ENCODE measurements around a stretch of chr3.

DNA sequence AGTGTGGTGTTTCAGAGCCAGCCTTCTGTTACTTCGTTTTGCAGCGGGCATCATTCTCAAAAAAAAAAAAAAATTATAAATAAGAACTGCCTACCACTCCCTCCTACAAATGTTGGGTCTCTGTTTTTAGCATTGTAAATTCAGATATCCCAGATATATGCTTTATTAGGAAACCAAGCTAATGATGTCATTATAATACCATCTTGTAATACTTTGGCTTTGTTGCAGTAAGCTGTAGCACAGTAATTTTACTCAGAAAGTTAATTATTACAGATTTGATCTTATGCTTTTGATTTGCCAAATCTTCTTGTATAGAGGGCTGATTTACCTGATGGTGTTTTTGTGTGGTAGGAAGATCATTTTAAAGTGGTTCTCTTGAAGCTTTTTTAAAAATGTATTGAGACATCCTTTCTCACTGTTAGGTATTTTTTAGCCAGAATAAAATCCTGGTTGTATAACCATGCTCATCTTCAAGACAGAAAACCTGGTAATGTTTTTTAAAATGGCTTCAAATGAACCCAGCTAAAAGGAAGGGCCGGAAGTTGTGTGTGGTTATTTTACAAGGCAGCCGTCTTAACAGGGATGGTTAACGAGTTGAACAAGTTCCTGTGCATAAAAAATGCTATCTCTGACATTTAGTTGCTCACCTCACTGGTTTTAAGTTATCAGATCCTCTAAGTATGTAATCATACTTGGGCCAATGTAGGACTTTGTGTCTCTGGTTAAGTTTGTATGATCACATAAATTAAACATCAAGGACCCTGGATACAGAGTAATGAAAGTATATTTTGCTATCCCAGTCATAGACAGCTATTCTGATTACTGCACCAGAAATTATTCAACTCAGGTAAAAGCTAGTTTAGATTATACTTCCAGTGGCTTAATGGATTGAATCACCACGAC lies 1.9 kb downstream of the ATP11B start:
- RRBS = no CpG with 5 or more reads among the region's 6 CpGs

DNA sequence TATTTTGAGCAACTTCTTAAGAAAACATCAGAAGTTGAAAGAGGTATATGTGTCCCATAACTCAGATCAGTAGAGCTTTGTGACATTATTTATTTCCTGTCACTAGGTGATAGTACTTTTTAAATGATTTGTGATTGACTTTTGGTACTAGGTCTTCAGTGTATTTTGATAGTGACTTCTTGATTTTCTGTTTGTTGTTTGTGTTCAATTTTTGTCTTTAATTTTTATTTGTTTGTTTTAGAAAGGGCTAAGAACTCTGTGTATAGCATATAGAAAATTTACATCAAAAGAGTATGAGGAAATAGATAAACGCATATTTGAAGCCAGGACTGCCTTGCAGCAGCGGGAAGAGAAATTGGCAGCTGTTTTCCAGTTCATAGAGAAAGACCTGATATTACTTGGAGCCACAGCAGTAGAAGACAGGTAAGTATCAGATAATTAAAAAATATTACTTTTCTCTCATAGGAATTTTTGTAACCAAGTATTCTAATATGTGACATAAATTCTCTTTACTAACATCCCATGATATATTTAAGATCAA lies 78.9 kb downstream of the ATP11B start:
- RRBS = no CpG with 5 or more reads among the region's 2 CpGs

DNA sequence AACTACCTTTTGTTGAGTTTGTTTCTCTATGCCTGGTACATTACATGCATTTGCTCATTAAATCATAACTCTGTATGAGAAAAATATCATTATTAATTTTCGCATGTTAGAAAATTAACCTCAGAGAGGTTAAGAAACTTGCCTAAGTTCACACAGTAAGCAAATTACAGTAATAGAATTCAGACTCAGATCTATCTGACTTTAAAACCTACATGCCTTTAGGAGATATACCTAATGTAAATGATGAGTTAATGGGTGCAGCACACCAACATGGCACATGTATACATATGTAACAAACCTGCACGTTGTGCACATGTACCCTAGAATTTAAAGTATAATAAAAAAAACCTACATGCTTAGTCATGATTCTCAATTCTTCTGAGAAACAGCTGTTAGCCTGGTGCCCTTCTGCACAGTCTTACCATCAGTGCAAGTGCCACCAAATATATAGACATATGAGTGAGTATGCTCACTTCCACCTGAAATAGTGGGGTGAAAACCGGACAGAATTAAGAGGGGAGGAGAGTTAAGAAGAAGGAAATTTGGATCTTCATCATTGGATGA lies 89.6 kb downstream of the DCUN1D1 start:
- RRBS = no CpG with 5 or more reads among the region's 3 CpGs

DNA sequence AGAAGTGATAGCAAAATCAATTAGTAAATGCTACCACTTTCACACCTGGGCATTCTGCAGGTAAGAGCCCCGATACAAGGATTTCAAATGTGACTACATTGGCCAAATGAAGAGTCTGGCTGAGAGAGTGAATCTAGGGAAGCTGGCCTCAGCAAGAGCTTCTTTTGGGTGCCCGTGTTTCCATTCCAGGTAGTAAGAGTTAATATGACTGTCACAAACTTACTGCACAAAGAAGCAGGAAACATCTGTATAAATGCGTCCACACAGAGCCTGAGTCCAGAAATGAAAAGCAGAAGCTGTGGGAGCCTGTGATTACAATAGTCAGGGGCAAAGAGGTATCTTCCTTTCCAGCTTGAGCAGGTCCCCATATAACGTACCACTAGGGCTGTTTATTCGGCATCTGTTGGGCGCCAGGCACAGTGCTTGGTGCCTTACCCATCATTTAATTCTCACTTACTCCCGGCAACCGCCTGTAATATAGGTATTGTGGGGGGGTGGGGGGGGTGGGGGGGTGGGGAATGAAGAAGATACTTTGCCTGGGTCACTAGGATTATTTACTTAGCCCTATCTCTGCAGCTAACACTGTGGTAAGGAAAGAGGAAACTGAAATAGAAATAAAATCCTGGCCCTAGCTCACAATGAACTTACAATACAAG lies 40.5 kb upstream of the B3GNT5 start:
- RRBS = no CpG with 5 or more reads among the region's 8 CpGs

DNA sequence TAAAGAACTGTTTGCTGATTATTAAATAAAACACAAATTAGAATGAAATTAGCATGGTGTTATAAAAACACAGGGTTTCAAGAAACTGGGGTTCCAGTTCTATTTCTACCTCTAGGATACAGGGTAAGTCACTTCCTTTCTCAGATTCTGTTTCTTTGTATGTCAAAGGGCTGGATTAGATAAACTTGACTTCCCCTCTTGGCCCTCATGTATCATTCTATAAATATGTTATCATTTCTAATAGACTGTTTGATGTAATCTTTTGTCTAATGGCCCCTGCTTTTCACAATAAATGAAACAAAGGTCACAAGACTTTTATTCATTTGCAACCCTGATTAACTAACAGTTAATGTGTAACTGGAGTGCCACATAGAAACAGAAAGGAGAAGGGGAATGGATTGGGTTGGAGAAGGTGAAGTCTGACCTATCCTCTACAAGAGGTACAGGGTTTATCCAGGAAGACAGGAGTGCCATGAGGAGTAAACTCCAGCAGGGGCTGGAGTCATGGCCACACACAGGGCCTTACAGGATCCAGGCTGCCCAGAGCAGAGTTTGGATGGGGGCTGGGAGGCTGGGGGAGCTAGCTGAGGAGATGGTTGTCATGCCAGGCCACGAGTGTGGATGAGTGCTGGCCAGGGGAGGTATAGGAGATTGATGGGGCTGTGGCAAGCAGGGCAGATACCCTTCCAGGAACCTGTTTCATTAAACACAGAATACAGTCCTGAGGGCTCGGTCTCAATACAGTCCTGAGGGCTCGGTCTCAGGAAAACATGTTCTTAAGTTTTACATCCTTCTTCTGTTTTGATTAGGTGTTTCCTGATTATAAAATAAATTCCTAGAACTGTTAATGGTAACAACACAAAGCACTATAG lies 7.9 kb upstream of the B3GNT5 start:
- RRBS = no CpG with 5 or more reads among the region's 3 CpGs

DNA sequence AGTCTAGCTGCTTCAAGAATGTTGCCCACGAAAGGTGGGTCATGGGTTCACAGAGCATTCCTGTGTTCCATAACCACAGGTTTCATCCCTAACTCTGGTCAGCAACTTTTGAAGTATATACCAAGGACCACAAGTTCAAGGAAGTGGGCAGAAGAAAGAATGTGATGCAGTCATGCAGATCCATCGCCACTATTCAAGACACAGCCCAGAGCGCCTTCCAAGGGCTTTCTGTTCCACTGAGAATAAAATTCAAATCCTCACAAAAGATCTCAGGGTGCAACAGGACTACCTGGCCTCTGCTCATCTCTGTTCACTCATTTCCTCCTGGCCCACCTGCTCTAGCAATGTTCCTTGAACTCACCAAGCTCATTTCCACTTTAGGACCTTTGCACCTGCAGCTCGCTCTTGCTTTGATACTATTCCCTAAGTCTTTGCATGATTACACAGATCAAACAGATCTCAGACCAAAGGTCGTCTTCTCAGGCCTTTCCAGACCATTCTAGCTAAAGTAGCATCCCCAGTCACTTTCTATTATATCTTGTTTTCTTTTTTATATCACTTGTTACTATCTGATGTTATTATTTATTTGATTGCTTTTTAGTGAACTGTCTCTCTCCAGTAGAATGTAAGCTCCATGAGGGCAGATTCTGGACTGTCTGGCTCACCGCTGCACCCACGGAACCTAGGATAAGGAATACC lies 54.6 kb downstream of the B3GNT5 start:
- RRBS = no CpG with 5 or more reads among the region's 7 CpGs

- RRBS = no CpG with 5 or more reads among the region's 4 CpGs
Measured at GRCh38 chr3:183511718-183512209, 43.7 kb downstream of the KLHL6 start.

GRCh38 chr3:183552026-183552294 lies 3.5 kb downstream of the KLHL6 start:
- RRBS = no CpG with 5 or more reads among the region's 5 CpGs

GRCh38 chr3:183553670-183554287 lies 1.7 kb downstream of the KLHL6 start:
- RRBS = no CpG with 5 or more reads among the region's 5 CpGs

DNA sequence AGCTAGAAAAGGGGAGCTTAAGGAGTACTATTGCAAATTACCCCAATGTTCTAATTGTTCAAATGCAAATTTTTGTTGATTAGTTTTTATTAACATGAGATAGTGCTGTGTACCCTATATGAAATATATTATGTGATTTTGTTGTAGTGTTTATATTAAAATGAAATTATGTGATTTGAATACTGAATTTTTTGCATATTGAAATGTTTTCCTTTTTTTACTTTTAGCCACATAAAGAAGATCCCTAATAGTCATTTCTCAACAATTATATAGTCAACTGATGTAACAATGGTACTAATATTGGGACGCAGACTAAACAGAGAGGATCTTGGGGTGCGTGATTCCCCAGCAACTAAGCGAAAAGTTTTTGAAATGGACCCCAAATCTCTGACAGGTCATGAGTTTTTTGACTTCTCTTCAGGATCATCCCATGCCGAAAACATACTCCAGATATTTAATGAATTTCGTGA lies 14.7 kb downstream of the KLHL24 start:
- RRBS = no CpG with 5 or more reads among the region's 5 CpGs

DNA sequence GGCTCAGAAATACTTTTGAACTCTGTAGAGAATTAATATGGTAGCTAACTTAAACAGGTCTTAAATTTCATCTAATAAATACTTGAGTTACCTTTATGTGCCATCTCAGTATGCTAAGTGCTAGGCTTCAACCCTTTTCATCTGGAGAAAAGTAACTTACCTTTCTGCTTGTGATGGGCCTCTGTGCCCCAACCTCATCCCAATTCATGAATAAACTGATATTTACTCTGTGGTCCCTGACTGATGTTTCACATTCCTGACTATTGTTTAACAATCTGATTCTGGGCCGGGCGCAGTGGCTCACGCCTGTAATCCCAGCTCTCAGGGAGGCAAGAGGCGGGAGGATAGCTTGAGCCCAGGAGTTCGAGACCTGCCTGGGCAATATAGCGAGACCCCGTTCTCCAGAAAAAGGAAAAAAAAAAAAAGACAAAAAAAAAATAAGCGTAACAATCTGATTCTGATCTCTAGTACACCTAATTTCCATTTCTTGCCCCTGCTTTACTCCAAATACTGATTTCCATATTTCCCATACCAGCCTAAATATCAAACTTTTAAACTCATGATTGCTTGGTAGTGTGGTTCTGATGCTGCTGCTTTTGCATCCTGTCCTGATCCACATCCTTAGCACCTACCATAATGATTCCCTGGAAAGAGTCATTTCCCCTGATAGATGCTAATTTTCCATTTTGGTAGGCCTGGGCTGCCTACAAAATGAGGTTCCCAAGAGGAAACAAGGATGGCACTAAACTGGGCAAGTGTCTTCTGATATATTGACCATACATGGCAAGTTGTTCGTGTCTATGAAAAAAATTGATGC lies 21.3 kb downstream of the KLHL24 start:
- RRBS = no CpG with 5 or more reads among the region's 9 CpGs

DNA sequence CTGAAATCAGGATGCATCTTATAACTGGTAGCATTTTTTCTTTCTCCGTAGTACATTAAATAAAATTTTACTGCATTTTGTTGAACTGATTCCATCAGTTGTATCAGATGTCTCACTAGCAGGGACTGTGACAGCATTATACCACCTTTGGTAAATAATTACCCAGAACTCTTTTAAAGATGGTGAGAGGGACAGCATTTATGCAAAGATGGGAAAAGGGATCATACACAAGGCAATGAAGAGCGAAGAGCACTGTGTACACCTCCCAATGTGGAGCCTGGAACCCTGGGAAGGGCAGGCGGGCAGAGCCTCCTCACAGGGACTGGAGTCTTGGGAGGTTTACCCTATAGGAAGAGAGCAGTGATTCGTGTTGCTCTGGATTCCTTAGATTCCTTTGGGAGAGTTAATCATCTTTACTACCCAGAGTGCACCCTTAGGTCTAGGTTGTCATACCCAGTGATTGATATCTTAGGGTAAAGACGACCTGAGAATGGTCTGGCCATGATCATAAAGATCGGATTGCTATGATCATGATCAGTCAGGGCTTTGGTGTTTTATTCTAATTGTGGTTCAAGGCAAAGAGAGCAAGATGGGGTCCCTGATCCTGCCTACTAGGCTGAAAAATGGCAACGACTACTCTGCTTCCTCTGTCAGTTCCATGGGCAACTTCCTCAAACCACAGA lies 20.2 kb upstream of the MAP6D1 start:
- RRBS = no CpG with 5 or more reads among the region's 7 CpGs

- RRBS = no CpG with 5 or more reads among the region's 2 CpGs
Measured at GRCh38 chr3:183911845-183912269, 27.2 kb upstream of the PARL start.

DNA sequence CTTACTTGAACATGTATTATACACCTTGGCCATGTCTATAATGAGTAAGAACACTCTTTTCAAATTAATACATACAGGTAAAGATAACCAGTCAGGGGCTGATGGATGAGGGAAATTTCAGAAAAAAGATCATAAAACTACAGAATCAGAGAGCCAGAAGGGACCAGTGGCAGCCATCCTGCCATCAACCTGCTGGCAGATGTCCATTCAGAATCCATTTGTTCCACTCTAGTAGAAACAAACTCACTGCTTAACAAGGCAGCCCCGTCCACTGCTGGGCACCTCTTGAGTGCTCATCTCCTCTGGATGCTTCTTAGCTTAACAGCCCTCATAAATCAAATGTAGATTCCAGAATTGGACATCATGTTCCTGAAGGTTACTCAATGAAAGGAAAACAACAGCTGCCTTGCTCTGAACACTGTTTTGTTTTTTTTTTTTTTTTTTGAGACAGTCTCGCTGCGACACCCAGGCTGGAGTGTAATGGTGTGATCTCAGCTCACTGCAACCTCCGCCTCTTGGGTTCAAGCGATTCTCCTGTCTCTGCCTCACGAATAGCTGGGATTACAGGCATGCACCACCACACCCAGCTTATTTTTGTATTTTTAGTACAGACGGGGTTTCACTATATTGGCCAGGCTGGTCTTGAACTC lies 37.3 kb downstream of the ABCC5 start:
- RRBS = no CpG with 5 or more reads among the region's 7 CpGs

- RRBS = no CpG with 5 or more reads among the region's 38 CpGs
Measured at GRCh38 chr3:184186262-184187099, 482 bp downstream of the ABCF3 start.

GRCh38 chr3:184262308-184263173 lies 1.2 kb upstream of the CAMK2N2 start:
- RRBS = 83% methylated on average over 1 of the region's 53 CpGs

- RRBS = no CpG with 5 or more reads among the region's 2 CpGs
Measured at GRCh38 chr3:184306231-184306563, 7.2 kb downstream of the PSMD2 start.

- RRBS = no CpG with 5 or more reads among the region's 4 CpGs
Measured at GRCh38 chr3:184317610-184317871, 3.1 kb downstream of the EIF4G1 start.

- RRBS = no CpG with 5 or more reads among the region's 5 CpGs
Measured at GRCh38 chr3:184328383-184328967, 8.9 kb upstream of the FAM131A start.

DNA sequence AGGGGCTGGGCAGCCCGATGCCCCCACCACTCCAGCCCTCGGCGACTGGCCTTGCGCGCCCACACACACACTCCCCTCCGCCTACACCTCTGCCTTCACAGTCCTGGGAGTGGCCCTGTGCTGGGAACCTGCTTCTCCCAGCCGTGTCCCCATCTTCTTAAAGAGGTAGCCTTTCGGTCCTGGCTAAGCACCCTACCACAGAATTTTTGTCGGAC lies 1.1 kb upstream of the FAM131A start:
- RRBS = no CpG with 5 or more reads among the region's 9 CpGs